ENCODE results near the genes SORD, SLC30A4 and SHC4.

- RRBS, result 0% methylated on average over 4 of the region's 15 CpGs
These were observed 7.8 kb upstream of the TRIM69 start for GRCh38 chr15:44728565-44728960.

- RRBS, result 2% methylated on average over 10 of the region's 51 CpGs
These were observed at the start of gene SORD for GRCh38 chr15:45022882-45023929. SORD (plus strand) TSS chr15:45023195.

DNA sequence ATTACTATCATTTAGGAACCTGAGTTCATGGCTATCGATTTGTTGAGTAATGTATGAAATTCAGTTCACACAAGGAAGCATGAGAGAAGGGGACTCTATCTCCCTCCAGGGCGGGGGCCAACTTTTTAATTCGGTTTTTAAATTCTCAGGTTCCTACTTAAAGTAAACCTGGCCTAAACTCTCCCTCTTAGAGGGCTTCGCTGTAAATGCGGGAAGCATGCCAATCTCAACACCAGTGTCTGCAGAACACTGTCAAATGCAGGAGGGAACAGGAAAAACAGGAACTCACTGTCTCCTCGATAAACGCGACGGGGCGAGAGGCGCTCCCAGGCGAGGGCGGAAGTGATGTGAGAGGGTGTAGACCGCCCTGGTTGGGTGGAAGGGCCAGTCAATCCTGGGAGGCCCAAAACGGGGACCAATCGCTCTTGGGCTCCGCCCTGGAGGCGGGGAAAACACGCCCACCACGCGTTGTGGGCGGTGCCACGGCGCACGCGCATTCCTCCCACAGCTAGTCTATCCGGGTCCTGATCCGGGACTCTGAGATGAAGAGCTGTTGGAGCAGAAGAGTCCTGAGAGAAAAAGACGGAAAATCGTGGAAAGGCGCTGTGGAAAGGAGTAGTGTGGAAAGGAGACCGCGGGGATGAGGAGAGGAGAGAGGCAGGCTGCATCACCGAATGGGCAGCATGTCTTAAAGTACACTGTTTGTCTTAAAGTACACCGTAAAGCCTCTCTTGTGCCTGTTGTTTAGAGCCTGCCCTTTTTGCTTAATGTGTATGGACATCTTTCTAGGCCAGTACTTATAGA, 27.1 kb downstream of the SLC28A2 start:
- RRBS, result no CpG with 5 or more reads among the region's 35 CpGs

DNA sequence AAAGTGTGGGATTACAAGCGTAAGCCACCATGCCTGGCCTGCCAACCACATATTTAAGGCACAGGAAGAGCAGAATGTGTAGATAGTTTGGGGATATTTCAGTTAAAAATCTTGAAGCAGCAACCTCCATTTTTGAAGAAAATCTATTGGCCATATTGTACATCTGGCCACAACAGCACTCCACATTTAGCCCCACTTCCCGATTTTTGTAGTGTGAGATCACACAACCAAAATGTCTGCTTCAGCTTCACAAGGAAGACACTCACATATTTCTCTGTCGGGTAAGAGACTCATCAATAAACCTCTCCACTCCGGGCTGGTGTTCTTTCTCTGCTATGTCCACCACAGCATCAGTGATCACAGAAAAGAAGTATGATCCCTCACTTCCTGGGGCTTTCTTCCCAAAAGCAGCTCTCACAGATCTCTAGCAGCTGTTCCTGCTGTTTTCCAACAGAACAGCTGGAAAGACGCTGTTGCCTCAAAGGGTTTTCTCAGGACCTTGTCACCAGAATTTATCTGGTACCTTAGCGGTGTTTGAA, 46.5 kb downstream of the GATM start:
- RRBS, result no CpG with 5 or more reads among the region's 6 CpGs

- RRBS, result no CpG with 5 or more reads among the region's 11 CpGs
These were observed 643 bp upstream of the SPATA5L1 start for GRCh38 chr15:45401396-45401990.

GRCh38 chr15:45522714-45523572, at the start of gene SLC30A4:
SLC30A4 (minus strand) TSS chr15:45522755.
- RRBS, result under 1% methylated on average over 17 of the region's 63 CpGs

GRCh38 chr15:45637360-45637942, 2.6 kb downstream of the SQOR start:
- RRBS, result no CpG with 5 or more reads among the region's 6 CpGs

GRCh38 chr15:45648440-45649286, 13.8 kb downstream of the SQOR start:
- RRBS, result no CpG with 5 or more reads among the region's 6 CpGs

DNA sequence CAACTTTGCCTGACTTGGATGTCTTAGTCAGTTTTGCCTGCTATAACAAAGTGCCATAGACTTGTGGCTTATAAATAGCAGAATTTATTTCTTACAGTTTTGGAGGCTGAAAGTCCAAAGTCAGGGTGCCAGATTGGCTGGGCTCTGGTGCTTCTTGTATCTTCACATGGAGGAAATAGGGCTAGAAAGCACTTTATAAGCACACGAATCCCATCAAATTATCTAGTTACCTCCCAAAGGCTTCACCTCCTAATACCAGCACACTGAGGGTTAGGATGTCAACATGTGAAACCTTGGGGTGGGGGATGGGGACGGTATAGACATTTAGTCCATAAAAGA, 116.8 kb downstream of the SQOR start:
- RRBS, result no CpG with 5 or more reads among the region's 2 CpGs

- RRBS, result no CpG with 5 or more reads among the region's 5 CpGs
These were observed 195.0 kb downstream of the SQOR start for GRCh38 chr15:45829871-45830229.

DNA sequence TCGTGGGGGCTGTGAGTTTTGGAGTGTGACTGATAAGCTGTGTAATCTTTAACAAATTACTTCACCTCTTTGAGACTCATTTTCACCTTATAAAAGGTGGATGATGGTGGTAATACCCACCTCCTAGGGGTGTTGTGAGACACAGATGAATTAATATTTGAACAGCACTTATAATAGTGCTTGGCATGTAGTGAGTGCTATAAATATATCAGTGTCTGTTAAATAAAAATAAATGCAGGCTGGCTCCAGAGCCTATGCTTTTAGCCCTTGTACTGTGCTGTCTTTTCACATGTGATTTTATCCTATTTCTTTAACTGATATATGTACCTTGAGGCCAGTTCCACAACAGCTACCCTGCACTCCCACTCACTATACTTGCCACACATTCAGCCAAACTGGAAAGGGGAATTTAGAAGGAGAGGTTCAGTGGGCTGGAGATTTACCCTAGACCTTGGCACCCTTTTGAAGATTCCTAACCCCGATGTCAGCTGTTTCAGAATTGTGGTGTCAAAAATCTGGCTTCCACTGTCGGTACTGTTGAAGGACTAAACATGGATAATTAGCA, 9.3 kb downstream of the SEMA6D start:
- RRBS, result no CpG with 5 or more reads among the region's 3 CpGs

GRCh38 chr15:48415251-48415971, 84.2 kb downstream of the DUT start:
- RRBS, result no CpG with 5 or more reads among the region's 15 CpGs

- RRBS, result no CpG with 5 or more reads among the region's 5 CpGs
These were observed 25.8 kb upstream of the FBN1 start for GRCh38 chr15:48671375-48671736.

DNA sequence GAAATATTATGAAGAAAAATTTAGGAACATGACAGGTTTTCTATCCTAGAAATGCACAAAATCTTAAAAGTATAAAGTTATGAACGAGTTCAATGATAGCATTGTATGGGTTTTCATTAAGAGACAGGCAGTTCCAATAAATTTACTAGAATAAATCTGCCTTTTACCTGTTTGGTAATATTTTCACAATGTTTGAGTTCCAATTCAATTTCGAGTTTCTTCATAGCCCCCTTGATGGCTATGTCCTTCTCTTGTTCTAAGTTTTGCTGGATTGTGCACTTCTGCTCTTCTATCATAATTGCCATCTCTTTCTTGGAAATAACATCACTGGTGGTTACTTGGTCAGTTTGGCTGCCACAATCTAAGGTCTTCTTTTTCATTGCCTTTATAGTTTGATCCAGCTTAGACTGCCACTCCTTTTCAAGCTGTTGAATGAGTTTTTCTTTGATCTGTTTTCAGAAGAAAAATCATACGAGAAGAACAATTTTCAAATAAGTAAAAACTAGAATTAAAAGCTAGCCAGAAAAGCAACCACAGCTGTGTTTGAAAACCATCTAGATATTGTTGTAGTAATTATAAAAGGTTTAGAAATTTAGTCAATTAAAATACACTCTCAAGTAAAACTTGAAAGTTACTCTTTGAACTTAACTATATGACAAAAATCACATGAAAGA, 48.5 kb downstream of the CEP152 start:
- RRBS, result no CpG with 5 or more reads among the region's 3 CpGs

DNA sequence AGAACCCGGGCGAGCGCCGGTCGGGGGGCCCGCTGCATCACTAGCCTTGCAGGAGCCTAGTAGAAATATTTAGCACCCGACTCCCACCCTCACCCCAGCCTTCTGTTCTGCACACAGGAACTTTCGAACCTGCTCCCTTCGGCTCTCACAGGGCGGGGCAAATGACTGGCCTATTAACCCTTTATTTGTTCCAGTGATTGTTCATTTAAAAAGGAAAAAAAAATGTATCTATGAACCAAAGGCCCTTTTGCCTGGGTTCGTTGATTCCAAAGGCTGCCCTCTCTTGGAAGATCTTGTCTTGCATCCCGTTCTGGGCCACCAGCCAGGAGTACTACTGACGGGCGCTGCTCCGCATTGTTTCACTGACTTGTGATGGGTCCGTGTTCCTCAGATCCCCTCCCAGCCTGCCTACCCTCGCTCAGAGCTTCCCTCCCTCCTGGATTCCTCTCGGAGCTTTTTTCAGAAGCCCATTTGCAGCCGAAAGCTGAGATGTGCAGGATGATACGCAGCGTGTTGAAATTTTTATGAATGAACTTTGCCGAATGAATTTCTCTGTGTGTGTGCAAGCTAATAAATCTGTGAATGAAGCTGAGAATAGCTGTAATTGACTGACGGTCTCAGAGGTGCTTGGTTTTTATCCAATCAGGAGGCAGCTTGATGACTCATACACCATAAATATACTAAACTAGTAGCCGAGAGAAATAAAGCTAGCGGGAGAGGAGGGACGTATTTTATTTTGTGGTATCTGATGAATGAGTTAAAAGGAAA, at the start of gene SHC4:
Gene SHC4 (minus strand): TSS at position 584 of the 768 bp plus-strand sequence.
- RRBS, result 3% methylated on average over 1 of the region's 26 CpGs

DNA sequence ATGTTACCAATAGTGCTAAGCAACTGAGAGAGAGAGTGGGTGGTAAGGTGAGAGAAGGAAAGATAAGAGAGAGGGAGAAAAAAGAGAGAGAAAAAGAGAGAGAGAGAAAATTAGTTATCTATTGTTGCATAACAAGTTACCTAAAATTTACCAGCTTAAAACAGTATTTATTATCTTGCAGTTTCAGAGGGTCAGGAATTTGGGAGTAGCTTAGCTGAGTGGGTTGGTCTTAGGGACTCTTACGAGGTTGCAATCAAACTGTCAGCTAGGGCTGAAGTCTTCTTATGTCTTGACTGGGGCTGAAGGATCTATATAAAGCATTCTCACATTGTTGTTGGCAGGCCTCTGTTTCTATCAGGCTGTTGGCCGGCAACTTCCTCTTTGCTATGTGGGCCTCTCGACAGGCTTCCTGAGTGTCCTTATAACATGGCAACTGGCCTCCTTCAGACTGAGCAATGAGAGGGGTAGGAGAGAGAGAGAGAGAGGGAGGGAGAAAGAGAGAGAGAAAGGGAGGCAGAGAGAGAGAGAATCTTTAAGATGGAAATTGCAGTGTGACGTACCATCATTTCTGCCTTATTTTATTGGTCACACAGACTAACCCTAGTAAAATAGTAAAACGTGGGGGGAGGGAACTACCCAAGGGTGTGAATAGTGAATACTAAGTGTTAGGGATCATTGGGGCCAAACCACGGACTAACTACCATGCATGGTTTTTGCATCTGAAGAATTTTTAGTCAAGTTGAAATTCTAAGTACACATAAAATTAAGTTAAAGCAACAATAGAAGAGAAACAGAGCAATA, 16.0 kb downstream of the FGF7 start:
- RRBS, result no CpG with 5 or more reads among the region's 6 CpGs

DNA sequence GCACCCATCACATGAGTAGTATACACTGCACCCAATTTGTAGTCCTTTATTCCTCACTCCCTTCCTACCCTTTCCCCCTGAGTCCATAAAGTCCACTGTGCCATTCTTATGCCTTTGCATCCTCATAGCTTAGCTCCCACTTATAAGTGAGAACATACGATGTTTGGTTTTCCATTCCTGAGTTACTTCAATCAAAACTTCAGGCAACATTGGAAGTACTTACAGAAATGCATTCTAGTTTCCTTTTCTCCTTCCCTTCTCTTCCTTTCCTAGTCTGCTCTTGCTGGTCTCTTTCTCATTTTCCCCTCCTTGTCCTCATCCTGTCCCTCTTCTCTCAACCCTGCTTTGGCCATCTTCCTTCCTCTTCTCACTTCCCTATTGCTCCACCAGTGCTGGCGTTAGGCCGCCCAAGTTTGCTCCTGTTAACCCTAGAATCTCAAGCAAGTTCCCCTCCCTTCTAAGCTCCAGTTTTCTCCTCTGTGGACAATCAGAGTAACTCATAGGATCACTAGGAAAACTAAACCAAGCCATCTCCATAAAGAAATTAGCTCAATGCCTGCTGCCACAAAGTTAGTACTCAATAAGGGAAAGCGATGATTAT, 4.7 kb downstream of the ATP8B4 start:
- RRBS, result no CpG with 5 or more reads among the region's 4 CpGs

DNA sequence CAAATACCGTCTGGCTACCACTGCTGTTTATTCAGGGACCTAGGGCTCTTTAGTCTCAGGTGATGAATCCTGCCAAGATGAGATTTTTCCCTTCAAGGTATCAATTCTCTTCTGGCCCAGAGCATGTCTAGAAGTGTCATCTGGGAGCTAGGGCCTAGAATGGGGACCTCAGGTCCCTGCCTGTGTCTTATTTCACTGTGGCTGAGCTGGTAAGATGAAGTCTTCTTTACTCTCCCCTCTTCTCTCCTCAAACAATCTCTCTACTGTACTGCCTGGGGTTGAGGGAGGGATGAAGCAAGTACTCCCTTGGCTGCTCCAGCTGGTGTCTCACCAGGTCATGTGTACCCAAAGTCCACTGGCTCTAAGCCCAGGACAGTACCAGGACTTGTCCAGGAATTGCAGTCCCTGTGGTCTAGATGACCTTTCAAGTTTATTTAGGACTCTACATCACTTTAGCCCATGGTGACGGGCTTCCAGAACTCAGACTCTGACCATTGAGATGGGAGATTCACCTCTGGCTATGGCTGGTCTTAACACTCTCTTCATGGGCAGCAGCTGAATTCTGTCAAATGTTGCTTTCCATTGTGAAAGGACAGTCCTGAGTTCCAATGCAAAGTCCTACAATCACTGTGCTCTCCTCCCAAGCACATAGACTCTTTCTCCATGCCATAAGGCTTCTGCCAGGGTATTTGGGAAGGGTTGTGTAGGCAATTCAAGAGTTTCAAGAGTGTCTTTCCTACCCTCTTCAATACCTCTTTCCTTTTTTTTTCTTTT, 17.5 kb upstream of the SLC27A2 start:
- RRBS, result no CpG with 5 or more reads among the region's 2 CpGs

DNA sequence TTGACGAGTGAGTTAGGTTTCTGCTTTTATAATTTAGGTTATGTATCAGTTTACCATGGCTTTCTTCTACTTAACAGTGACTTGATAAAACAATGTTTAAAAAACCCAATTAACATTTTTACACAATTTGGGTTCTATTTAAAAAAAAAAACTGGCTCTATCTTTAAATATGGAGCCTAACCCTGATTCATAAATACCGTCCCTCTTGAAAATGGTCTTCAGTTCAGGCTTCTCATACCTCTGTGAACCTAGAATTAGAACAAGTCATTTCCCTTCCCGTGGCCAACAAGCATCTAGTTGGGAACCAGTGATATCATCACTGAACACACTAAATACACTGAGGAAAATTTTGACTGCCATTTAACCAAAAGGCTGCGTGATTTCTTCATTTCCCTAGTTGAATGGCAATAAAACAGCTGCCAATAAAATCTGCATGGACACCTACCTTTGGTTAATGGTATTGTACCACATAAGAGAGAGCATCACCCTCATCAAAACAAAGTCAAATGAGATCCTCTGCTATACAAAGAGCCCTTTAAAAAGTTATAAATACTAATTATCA, 14.5 kb upstream of the USP50 start:
- RRBS, result no CpG with 5 or more reads among the region's 4 CpGs

Measured in choroid plexus epithelial cell (primary cell).